ENCODE results near the genes RFC3 and POSTN.

DNA sequence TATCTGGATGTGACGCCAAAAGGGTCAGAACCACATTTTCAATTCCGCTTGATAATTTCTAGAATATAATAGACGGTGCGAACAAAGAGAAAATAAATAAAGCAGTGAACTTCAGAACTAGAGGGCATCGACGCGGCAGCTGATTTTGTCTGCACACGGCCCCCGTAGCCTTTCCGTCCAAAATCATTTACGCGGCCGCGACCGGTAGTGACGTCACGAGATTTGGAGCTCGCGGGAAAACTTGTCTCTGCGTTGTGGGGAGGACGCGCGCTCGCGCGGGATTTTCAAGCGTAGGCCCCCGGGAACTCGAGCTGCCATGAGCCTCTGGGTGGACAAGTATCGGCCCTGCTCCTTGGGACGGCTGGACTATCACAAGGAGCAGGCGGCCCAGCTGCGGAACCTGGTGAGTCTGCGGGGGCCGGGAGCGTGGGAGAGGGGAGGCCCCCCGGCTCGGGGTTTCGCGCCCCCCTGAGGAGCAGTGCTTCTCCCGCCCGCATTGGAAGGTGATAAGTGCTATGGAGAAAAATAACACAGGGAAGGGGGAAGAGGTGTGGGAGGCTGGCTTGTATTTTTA, at the start of gene RFC3:
Gene RFC3, plus strand, starts transcription at position 287 of the 574 bp plus-strand sequence.
- PRO-cap, 4 experiments = peak in 4 of 4 experiments; most common plus-strand start position 244 of the sequence (in 4); most common minus-strand start position 185 of the sequence (in 3)
- RAMPAGE, long total RNA, 4 experiments = start-site peak on the plus strand in 2 of 4 experiments, centred at positions 269 to 280 of the sequence, 95 to 199 reads per replicate

DNA sequence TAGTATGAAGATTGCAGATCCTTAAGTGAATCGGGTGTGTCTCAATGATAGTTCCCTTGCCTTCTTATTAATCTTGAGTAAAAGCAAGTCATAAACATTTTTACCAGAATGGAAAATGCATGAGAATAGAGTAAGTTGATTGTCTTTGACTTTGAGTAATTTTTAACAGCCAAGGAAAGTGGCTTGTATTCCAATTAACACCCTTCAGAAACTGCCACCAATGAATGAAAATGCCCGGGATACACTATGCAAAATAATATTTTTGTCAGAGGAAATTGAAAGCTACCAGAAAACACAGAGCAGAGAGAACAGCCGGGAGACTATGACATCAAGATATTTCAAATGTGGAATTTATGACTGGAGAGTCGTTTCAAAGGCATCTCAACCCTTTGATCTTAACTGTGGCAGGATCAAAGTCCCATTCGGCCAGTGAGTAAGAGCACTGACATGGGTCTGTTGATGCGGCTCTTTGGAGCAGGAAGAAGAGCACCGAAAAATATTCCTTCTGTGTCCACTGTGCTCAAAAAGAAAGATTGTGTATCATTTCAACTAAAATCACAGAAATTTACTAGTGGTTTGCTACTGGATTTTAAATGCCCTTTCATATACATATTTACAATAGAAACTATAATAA, 201.8 kb downstream of the RFC3 start:
- PRO-cap, 4 experiments = no peak in any of the 4 experiments
- RAMPAGE, long total RNA, 4 experiments = no peak in any of the 4 experiments

GRCh38 chr13:34310649-34311004, 492.7 kb downstream of the RFC3 start:
- PRO-cap, 4 experiments = no peak in any of the 4 experiments
- RAMPAGE, long total RNA, 4 experiments = no peak in any of the 4 experiments

DNA sequence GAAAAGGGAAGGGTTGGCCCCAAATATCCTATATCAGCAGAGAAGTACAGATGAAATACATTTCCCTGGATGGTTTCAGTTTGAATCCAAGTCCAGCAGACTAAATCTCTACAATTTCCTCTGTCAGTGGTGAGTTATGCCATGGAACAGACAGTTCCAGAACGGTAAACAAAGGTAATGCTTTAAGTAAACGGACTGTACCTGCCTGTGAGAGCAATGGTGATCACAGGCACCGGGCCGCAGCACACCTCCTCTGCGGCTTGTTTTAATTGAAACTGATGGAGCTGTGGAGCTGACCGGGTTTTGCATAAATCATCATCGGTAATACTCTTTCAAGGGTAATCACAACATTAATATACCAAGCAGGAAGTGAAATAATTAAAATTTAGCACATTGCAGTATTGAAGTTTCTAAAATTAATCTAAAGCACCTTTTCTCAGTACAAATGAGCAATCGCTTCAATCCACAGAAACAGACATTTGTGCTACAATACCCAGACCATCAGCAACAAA, 517.7 kb downstream of the RFC3 start:
- PRO-cap, 4 experiments = no peak in any of the 4 experiments
- RAMPAGE, long total RNA, 4 experiments = no peak in any of the 4 experiments

- PRO-cap, 4 experiments = peak in 2 of 4 experiments; most common plus-strand start chr13:35858930 (in 1); most common minus-strand start chr13:35858776 (in 2)
- RAMPAGE, long total RNA, 4 experiments = no peak in any of the 4 experiments
Measured at GRCh38 chr13:35858567-35859265, 272.5 kb downstream of the DCLK1 start.

DNA sequence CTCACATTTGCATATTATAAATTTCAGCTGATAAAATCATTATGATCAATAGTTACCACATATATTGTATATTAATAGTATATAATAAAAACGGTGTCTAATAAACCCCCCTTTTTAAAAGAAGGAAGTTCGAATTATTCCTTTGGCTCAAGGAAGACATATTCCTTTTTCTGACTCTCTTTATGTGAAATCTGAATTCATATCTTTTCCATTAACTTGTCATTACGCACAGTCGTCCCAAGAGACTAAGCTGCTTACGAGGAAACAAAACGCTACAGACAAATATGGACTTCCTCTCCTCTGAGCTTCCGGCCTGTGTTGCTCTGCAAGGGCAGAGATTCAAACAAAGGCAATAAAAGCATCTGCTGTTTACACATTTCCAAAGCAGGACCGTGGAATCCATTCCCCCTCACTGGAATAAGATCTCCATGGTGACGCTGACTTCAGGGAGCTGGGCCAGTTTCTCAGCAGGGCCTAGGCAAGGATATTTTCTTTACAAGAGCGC, 177.8 kb downstream of the DCLK1 start:
- PRO-cap, 4 experiments = no peak in any of the 4 experiments
- RAMPAGE, long total RNA, 4 experiments = no peak in any of the 4 experiments

GRCh38 chr13:36357329-36357623, 11.1 kb upstream of the SPART start:
- PRO-cap, 4 experiments = no peak in any of the 4 experiments
- RAMPAGE, long total RNA, 4 experiments = no peak in any of the 4 experiments

DNA sequence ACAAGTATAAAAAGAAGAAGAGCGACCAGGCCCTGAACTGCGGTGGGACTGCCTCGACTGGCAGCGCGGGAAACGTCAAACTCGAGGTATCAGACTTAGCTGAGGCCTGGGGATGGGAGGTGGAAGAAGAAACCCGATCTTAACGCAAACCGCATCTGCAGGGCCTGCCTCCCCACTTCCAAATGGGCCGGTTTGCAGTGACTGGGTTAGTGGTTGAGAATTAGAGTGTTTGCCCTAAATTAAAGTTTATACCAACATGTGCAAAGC, 783 bp downstream of the RFXAP start:
- PRO-cap, 4 experiments = no peak in any of the 4 experiments
- RAMPAGE, long total RNA, 4 experiments = no peak in any of the 4 experiments

DNA sequence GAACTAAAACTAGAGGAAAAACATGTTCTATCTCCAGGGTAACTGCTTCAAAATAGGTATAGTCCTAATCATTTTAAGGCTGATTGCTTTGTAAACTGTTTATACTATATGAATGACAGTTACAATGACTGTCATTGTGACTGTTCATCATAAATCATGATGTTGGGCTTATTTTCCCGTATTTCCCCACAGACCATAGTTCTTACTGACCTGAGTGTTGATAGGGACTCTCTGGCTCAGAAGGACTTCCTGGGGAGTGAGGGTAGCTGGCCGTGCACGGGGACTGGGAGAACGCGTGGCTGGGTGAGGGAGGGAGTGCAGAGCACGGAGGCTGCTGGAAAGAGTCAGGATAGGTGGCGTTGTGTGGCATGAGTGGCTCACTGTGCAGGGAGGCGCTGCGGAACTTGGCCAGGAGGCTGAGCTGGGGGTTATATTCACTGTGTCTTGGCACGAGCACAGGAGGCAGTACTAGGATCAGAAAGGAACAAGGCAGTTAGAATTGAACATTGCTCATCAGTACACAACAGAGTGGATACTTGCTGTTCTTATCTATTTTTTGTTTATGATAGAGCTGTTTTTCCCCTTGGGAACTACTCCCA, 47.5 kb downstream of the SMAD9 start:
- PRO-cap, 4 experiments = no peak in any of the 4 experiments
- RAMPAGE, long total RNA, 4 experiments = no peak in any of the 4 experiments

- PRO-cap, 4 experiments = no peak in any of the 4 experiments
- RAMPAGE, long total RNA, 4 experiments = no peak in any of the 4 experiments
Measured at GRCh38 chr13:37106637-37106953, 1.1 kb upstream of the CSNK1A1L start.

- PRO-cap, 4 experiments = no peak in any of the 4 experiments
- RAMPAGE, long total RNA, 4 experiments = start-site peak on the minus strand in 1 of 4 experiments, at chr13:37598764-37598768 at its widest, 15 reads per replicate
Measured at GRCh38 chr13:37598543-37599004, at the start of gene POSTN. POSTN (minus strand) TSS chr13:37598768.

DNA sequence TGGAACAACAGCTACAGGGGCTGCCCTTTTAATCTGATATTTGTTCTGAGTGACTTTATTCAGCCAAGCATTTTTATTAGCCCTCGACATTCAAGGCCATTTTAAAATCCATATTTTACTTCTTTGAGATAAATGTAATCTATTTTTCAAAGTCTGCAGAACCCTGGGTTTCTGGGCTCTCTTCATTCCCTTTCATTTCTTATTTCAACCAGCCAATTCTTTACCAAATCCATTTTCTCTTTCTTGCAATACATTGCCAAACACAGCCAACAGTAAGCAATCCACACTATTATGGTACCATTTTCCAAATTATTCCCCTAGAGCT, 224.1 kb upstream of the UFM1 start:
- PRO-cap, 4 experiments = no peak in any of the 4 experiments
- RAMPAGE, long total RNA, 4 experiments = no peak in any of the 4 experiments

- PRO-cap, 4 experiments = peak in 1 of 4 experiments; most common plus-strand start chr13:38348969 (in 1)
- RAMPAGE, long total RNA, 4 experiments = no peak in any of the 4 experiments
Measured at GRCh38 chr13:38348728-38349255, 859 bp upstream of the UFM1 start.

GRCh38 chr13:38514475-38514951, 164.9 kb downstream of the UFM1 start:
- PRO-cap, 4 experiments = no peak in any of the 4 experiments
- RAMPAGE, long total RNA, 4 experiments = no peak in any of the 4 experiments

GRCh38 chr13:38932605-38932804, 58.1 kb downstream of the STOML3 start:
- PRO-cap, 4 experiments = no peak in any of the 4 experiments
- RAMPAGE, long total RNA, 4 experiments = no peak in any of the 4 experiments

- PRO-cap, 4 experiments = no peak in any of the 4 experiments
- RAMPAGE, long total RNA, 4 experiments = no peak in any of the 4 experiments
Measured at GRCh38 chr13:39006683-39006966, 16.0 kb upstream of the STOML3 start.

- PRO-cap, 4 experiments = no peak in any of the 4 experiments
- RAMPAGE, long total RNA, 4 experiments = no peak in any of the 4 experiments
Measured at GRCh38 chr13:39034167-39034599, 3.7 kb downstream of the PROSER1 start.

GRCh38 chr13:39749403-39749725, 93.9 kb downstream of the COG6 start:
- PRO-cap, 4 experiments = peak in 1 of 4 experiments; most common minus-strand start chr13:39749599 (in 1)
- RAMPAGE, long total RNA, 4 experiments = no peak in any of the 4 experiments

DNA sequence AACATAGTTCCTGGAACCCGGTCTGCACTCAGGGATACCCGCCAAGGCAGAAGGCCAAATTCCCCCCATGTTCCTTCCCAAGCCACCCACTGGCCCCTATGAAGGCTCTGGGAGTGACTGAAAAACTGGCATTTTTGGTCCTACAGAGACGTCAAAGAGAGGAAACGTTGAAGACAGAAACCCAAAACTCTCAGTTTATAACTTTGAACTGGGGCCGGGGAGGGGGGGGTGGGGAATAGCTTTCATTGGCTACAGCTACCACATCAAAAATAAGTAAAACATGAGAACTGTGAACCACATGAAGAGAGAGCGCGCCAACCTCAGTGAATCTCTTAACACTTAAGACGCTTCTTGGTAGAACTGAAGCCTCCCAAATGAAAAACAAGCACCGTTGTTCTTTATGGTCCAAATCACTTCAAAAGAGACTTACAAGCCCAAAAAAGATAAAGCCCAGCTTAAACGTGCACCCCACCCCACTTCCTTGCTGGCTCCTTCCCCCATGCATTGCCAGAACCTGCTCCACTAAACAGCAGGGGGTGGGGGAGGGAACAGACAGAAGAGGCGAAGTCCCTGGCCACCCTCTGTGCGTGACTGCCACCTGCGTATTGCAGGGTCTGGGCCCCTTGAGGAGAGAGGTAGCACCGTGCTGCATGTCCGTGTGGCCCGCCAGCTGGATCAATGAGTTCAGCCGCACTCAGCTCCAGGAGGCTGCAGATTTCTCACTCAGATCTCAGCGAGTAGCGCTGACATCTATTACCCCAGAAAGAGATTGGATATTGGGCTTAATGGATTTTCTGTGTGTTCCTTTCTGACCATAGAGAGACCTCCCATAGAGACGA, 479.1 kb downstream of the FOXO1 start:
- PRO-cap, 4 experiments = peak in 1 of 4 experiments; most common plus-strand start position 292 of the sequence (in 1); most common minus-strand start position 169 of the sequence (in 1)
- RAMPAGE, long total RNA, 4 experiments = no peak in any of the 4 experiments

GRCh38 chr13:40191254-40191525, 475.3 kb downstream of the FOXO1 start:
- PRO-cap, 4 experiments = no peak in any of the 4 experiments
- RAMPAGE, long total RNA, 4 experiments = no peak in any of the 4 experiments